PFSK-1 (cell line): ENCODE data around the genes SMIM10L2A, CT45A9 and FHL1.

- RRBS: 2% methylated on average over 13 of the region's 57 CpGs
These were observed 64.5 kb upstream of the CCDC160 start for GRCh38 chrX:134172332-134173071.

- RRBS: 48% methylated on average over 3 of the region's 9 CpGs
These were observed 62.1 kb upstream of the CCDC160 start for GRCh38 chrX:134174891-134175279.

DNA sequence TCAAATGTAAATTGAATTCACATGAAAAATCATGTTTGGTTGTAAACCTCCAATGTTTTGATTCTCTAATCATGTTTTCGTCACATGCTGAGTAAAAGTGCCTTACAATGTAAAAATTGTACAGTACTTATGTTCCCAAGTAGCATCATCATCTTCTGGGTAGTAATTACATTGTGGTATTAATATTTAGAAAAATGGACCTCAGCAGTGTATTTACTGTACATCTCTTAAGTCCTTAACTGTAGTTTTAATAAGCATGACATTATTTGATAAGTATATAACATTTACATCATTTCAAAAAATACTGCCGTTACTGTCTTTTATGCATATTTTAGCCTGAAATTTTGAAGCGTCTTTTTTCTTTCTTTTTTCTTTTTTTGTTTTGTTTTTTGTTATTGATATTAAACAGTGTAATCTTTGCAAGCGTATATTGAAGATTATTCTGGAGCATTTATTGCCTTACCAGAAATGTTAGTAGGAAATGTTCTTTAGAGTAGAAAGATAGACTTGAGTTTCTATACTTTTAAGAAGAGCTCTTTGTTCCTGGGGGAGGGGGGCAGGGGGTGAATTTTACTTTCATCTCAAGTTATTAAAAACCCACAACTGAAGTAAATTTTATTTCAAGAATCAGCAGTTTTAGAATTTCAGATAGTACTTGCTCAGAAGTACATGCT, 32.1 kb upstream of the HPRT1 start:
- RRBS: no CpG with 5 or more reads among the region's 4 CpGs

DNA sequence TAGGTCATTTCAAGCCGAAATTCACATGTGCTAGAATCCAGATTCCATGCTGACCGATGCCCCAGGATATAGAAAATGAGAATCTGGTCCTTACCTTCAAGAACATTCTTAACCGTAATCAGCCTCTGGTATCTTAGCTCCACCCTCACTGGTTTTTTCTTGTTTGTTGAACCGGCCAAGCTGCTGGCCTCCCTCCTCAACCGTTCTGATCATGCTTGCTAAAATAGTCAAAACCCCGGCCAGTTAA, 902 bp downstream of the HPRT1 start:
- RRBS: 4% methylated on average over 3 of the region's 6 CpGs

DNA sequence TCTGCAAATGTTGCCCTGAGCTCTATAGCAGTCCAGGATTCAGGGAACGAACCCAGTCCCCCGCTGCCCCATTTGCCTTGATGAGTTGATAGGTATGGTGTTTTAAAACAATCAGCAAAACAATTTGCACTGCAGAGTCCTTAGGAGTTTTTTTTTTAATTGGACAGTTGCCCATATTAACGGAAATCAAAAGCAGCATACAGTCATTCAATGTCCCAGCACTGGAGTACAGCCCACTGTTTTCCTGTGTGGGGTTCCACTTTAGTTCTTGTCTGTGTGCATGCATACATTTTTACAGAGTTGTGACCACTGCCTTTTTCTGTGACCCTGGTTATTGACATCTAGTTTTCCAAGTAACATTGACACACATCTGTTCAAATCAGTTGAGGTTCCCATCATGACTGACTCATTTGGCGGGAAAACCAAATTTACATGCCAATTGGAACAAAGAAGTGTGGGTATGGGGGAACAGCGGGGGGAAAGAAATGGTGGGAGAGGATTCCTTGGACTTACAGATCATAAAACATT, 83.3 kb downstream of the HPRT1 start:
- RRBS: no CpG with 5 or more reads among the region's 5 CpGs

DNA sequence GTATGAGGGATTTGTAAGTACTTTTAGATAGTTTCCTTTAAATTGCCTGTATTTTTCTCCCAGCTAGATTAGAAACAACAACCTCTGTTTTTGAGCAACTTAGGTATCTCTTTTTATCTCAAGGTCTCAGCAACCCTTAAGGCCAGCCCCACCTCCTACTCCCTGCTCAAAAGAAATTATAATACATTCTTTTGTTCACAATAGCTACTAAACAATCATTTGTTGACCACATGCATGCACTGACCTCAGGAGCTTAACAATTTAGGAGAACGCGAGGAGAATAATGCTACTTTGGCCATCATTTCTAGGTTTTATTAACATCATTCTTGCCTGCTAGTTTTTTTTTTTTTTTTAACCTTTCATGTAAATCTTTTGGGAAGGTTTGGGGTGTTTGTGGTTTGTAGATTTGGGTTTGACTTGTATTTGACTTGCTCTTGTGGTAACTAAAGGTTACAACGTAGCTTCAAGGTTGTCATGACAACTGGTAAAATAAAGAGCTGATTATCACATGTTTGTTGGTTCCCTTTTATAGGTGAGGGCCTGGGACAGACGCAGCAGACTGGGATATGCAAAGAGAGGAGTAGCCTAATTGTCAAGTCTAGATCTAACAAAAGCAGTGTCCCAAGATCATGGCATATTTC, 3.3 kb upstream of the PABIR3 start:
- RRBS: no CpG with 5 or more reads among the region's 4 CpGs

GRCh38 chrX:134936487-134936931, 21.5 kb upstream of the MOSPD1 start:
- RRBS: no CpG with 5 or more reads among the region's 1 CpG

- RRBS: 34% methylated on average over 19 of the region's 124 CpGs
These were observed at the start of gene SMIM10L2A for GRCh38 chrX:135421416-135422634. TSS of gene SMIM10L2A (plus strand) at chrX:135421944.

GRCh38 chrX:135871584-135872237, at the start of gene CT45A9:
TSS of gene CT45A9 (minus strand) at chrX:135871812.
- RRBS: no CpG with 5 or more reads among the region's 23 CpGs

DNA sequence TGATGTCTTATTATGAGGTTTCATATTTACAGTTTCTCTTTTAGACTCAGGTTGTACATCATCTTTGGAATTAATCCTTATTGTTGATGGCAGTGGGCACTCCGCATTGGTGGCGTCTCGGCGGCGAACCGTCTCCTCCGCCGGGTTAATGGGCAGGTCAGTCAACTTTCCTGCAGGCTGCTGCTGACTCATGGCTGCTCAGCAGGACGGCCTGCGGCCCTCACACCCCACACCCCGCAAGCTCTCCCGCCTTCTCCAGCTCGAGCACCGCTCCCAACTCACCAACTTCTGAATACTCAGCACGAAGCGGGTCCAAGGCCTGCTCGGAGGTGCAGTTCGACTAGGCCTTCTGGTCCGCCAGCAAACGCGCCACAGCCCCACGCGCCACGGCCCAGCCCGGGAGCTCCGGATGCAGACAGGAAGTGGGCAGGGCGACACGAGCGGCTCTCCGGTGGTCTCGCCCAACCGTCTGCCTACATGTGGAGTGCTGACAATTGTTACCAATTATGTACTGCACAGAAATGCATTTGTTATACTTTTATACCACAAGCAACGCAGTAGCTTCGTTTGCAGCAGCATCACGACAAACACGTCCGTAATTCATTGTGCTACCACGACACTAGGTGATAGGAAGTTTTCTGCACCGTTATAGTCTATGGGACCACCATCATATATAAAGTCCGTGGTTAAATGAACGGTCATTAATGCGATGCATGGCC, 98.5 kb upstream of the FHL1 start:
- RRBS: 92% methylated on average over 5 of the region's 42 CpGs

- RRBS: no CpG with 5 or more reads among the region's 17 CpGs
These were observed 27.5 kb upstream of the FHL1 start for GRCh38 chrX:136169100-136170080.

GRCh38 chrX:136193590-136194207, 3.1 kb upstream of the FHL1 start:
- RRBS: no CpG with 5 or more reads among the region's 4 CpGs

DNA sequence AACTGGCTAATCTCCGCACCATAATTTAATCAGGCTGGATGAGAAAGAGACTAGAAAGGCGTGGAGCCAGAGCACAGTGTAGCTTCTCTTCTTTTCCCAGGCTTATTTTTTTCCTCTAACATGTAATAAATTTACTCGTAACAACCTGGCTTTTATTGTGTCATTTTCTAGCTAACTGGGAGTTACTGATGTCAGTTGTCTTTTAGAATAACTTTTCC, 1.5 kb upstream of the FHL1 start:
- RRBS: no CpG with 5 or more reads among the region's 3 CpGs

- RRBS: no CpG with 5 or more reads among the region's 8 CpGs
These were observed at the start of gene FHL1 for GRCh38 chrX:136196517-136197303. TSS of gene FHL1 (plus strand) at chrX:136197047.

GRCh38 chrX:136207728-136208370, 11.0 kb downstream of the FHL1 start:
- RRBS: no CpG with 5 or more reads among the region's 14 CpGs

DNA sequence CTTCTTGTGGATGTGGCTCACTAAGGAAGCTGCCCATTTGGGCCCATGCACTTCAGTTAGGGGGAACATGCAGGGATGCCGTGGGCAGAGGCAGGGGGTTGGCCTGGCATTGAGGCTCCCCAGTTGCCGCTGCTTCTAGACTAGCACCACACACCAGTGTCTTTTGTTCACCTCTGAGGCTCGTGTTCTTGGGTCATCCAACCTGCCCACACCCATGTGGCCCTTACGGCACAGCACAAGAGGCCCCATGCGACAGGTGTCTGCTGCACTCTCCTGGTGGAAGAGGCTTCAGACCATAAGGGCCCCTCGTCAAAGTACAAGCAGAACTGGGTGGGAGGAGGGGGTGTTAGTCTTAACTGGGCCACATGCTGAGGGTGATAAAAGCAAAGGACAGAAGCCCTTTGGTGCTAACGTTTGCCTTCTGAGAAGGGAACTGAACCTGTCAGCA, 15.0 kb downstream of the FHL1 start:
- RRBS: no CpG with 5 or more reads among the region's 7 CpGs

GRCh38 chrX:136652952-136653303, 5.0 kb downstream of the CD40LG start:
- RRBS: no CpG with 5 or more reads among the region's 6 CpGs

DNA sequence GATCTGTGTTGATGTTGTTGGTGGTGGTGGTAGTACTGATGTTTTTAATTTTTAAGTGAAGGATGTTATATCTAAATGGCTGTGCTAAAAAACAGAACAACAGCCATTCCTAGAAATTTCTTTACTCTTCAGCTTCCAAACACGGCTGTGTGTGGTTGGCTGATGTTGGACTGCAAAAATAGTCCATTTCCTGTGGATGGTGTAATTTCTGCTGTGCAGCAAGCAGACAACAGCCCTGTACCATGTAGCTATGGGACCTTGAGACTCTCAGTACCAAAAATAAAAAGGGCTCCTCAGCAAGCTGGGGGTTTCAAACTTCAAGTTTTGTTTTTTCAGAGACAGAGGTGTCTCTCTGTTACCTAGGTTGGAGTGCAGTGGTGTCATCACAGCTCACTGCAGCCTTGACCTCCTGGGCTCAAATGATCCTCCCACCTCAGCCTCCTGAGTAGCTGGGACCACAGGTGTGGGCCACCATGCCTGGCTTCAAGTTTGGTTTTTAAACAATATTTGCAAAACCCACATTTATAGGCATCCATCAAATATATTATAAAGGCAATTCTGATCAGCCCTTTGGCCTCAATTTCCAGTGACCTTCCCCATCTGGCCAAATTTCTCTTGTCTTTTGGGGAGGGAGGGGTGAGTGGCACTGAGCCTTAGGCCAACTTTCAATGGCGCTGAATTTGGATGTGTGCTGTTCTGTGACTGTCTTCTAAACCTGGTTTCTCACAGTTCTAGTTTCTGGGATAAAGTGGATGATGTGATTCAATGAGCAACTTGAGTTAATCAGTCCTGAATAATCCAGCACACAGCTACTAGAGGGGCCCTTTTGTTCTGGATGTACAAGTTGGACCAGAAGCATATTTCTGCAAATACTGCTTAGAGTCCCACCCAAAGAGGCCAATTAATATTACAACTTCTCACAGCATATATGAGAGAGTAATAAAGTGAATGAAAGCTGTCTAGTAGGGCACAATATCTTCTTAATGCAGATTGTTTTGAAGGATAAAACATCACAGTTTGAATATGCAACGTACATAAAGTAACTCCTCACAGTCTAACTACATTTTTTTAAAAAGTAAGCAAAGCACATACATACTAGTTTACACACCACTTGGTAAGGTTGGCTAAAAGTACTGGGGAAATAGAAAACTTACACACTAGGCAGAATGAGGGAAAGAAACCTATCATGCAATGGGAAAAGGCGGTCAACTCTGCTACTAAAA, 18.5 kb downstream of the CD40LG start:
- RRBS: no CpG with 5 or more reads among the region's 4 CpGs

DNA sequence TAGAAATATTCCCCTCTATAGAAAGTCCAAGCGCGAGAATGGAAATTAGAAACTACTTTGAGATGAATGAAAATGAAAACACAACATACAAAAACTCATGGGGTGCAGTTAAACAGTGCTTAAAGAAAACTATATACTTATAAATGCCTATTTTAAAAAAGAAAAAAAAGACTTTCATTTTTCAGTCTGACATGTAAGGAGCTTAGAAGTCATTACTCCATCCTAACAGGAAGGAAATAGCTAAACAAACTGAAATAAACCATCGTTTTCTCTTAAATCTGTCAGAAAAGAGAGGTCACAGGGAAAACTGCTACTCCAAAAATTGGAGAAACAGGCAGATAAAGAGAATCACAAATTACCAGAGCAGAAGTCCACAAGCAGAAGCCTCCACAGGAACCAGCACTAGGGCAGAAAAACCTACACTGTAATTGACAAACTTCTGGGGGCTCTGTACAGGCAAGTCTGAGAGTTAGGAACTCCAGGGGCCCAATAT, 65.5 kb downstream of the ARHGEF6 start:
- RRBS: no CpG with 5 or more reads among the region's 3 CpGs

GRCh38 chrX:136861476-136862243, 18.9 kb downstream of the RBMX start:
- RRBS: no CpG with 5 or more reads among the region's 11 CpGs